Fibroblast of villous mesenchyme (primary cell): Measurements from ENCODE around the gene ATRN.

- CAGE, long polyA plus RNA, result no peak
Observed at GRCh38 chr20:1888841-1889522, 6.2 kb upstream of the SIRPA start.

DNA sequence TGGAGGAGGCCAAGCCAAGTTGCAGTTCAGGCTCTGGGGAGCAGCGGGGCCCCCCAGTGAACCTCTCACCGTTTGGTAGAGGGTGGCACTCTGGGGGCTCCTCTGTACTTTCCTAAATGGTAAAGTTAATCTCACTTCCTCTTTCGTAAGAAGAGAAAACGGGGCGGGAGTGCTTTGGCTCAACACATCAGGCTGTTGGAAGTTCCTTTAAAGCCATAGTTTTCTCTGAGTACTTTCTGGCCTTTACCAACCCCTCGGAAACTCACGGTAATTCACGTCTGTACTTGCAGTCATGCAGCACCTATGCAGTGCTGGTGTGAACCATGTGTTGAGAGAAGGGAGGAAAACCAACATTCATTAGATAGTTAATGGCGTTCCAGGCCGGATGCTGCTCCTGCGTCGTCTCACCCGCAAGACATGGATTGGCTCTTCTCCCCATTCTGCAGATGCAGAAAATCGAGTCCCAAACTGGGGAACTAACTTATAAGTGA is 2.9 kb downstream of the SIRPA start:
- CAGE, long polyA plus RNA, result no peak

GRCh38 chr20:1936762-1938122 is 42.0 kb downstream of the SIRPA start:
- CAGE, long polyA plus RNA, result no peak

DNA sequence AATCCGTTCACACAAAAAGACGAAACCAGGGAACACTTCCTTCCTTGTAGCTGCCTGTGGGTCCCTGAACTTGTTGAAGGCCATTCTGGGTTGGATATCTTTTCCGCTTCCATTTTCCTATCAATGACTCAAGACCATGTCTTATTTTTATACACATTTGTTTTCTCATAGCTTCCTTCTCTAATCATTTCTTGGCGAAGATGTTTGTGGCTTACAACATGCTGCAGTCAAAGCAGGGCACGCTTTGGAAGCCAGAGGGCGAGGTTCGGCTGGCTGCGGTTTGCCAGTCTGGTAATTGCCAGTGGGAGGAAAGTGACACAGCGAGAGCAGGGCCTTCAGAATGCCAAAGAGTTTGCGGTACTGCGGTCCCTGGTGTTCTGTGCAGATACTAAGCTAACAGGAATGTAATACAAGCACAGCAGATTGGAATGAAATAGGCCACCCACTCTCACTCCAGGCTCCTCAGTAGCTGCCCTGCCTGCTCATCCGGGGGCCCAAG is 58.8 kb upstream of the TGM3 start:
- CAGE, long polyA plus RNA, result no peak

DNA sequence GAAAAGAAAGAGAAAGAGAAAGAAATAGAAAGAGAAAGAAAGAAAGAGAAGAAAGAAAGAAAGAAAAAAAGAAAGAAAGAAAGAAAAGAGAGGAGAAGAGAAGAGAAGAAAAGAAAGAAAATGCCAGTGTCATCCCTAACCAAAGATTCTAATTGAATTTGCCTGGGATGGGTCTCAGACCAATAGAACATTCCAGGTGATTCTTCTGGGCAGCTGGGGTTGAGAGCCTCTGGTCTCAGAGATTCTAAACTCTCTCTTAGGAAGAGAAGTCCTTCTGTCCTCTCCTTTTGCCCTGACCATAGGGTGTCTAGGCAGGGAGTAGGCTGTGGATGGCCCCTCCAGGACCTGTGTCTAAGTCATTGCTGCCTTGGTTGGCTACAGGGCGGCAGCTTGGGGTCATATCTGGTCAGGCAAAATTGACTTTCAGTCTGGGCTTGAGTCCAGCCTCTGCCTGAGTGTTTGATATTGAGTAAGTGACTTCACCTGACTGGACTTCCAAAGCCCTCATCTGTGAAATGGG is 4.4 kb downstream of the TGM3 start:
- CAGE, long polyA plus RNA, result no peak

DNA sequence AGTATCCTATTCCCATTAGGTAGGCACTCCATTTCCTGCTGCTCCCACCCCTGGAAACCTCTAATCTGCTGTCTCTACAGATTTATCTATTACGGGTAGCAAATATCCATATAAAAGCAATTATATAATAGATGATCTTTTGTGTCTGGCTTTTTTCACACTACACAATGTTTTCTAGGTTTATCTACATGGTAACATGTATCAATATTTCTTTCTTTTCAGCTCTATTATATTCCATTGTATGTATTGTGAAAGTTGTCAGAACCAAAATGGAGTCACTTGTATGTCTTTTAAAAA is 12.4 kb downstream of the SNRPB start:
- CAGE, long polyA plus RNA, result no peak

GRCh38 chr20:2507551-2508353 is 963 bp downstream of the ZNF343 start:
- CAGE, long polyA plus RNA, result no peak

DNA sequence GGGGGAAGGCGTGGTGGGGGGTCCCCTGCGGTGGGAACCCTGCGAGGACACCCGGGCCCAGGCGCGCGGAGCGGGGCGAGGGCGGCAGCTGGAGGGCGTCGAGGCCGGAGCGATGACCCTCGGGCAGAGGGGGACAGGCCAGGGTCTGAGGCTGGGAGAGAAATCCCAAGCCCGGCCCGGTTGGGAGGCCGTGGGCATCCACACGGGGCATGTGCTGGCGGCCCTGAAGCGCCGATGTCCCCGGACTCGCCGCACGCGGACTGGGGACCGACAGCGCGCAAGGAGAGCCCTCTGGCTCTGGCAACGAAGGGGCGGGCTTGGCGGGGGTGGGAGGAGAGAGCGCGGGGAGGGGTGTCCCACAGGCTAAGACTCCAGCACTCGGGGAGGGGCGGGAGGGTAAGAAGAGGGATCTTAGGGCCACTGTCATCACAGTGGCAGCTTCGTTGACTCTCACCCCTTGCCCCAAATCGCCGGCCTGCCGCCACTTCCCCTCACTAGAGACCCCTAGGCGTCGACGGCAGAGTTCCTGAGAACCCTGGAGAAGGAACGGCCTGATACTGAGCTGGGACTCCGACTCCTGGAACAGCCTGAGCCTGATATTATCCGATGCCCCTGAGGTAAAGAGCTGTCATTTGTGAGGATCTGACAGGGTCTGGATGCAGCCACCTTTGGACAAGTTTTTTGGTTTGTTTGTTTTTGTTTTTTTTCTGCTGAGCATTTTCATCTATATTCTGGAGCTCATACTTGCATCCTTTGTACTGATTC is 5.2 kb downstream of the TMEM239 start:
- CAGE, long polyA plus RNA, result no peak

- CAGE, long polyA plus RNA, result no peak
Observed at GRCh38 chr20:3004886-3005414, 38.5 kb upstream of the GNRH2 start.

DNA sequence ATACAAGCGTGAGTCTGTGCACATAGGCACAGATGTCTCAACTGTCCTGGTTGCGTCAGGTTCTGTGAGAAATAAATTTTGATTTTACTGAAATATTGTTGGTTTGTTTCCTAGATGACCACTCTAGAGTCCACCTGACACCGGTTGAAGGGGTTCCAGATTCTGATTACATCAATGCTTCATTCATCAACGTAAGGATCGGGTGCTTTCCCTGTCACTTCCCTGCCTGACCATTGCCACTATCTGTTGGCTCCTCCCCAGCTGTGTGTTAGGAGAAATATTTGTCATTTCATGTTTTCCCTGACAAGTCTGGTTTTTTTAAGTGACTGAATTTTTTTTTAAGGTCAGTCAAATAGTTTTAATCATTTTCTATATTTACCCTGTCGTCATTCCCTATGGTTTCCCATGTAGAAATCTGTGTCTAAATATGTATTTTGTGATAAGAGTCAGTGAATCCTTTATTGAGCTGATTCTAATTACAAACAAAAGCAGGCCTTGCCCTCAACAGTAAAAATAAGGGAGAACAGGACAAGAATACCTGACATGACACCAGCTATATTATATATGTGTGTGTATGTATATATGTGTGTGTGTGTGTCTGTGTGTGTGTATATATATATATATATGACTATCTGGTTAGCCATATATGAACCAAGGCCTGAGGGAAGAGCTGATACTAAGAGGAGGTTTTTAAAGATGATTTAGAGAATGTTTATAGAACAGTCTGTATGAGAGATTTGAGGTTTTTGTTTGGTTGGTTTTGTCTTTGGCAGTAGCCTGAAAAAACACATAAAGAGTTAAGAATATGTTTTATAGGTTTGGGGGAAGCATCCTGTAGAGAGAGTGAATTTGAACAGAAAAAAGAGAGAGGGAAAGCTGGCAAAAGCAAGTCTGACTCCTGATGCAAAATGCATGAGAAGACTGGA is 35.9 kb upstream of the GNRH2 start:
- CAGE, long polyA plus RNA, result no peak

DNA sequence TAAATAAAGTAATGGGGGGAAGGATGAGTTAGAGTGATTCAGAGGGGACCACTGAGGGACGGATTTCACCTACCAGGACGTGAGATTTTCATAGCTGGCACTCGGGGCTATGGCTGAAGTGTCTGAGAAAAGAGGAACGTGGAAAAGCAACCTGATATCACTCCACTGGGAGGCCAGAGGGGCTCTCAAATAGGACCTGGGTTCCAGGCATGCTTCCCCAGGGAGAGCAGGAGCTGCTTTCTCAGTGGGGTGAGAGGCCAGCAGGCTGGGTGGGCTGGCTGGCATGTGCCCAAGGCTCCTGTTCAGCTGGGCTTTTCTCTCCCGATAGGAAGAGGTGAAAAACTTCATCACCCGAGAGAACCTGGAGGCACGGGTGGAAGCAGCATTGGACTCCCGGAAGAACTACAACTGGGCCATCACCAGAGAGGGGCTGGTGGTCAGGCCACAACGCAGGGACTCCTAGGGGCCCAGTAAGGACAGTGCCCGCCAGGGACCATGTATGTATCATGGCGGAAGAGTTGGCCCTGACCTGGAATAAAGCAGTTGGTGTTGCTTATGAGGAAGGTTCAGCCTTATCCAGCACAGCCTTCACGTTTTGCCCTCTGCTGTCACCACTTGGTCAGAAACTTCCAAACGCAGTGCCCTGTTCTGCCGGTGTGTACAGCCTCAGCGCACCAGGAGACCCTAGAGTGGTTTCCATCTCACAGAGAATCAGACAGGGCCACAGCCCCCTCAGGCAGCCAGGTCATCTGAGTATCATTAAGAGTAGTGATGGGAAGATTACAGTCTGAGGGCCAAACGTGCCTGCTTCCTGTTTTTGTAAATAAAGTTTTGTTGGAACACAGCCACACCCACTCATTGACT is 1.8 kb downstream of the MRPS26 start:
- CAGE, long polyA plus RNA, result no peak

GRCh38 chr20:3071704-3072705 is 585 bp downstream of the OXT start:
- CAGE, long polyA plus RNA, result no peak

DNA sequence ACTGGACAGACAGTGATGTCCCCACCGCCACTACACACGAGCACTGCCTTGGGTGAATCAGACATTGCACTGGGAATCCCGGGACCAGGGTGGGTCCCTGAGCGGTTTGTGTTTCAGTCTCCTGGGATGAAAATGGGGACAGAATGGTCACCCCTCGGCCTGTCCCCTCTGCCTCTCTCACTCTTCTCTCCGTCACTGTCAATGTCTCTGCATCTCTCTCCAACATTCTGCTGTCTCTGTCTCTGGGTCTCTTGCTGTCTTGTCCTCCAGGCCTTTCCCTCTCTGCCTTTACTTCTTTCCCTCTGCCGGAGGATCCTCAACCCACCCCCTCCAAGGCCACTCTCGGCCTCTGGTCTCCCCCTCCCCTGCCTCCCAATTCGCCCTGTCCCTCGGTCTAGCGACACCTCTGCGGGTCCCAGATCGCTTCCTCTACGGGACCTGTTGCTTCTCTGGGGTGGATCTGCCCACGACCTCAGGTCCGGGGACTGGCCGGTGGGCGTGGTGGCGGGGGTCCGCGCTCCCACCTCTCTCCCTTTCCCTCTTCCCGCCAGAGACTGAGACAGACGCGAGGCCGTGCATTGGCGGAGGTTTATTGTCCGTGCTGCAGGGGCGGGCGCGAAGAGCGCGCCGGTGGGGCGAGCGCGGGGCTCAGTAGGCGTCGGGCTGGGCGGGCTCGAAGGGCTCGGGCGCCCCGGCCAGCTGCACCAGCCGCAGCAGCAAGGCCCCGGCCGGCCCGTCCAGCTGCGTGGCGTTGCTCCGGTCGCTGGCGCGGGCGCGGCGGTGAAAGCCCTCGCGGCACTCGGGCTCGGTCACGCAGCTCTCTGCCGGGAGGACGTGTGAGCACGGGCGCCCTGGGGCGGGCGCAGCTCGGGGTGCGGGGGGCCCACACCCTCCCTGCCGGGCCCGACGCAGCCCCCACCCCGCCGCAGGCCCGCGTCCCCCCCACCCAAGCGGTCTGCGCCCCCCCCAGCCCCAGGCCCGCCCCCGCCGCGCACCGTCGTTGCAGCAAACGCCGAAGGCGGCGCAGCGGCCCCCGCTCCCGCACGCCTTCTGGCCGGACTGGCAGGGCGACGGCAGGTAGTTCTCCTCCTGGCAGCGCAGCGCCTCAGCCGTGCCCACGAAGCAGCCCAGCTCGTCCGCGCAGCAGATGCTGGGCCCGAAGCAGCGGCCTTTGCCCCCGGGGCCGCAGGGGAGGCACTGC is 2.1 kb downstream of the AVP start:
- CAGE, long polyA plus RNA, result no peak

DNA sequence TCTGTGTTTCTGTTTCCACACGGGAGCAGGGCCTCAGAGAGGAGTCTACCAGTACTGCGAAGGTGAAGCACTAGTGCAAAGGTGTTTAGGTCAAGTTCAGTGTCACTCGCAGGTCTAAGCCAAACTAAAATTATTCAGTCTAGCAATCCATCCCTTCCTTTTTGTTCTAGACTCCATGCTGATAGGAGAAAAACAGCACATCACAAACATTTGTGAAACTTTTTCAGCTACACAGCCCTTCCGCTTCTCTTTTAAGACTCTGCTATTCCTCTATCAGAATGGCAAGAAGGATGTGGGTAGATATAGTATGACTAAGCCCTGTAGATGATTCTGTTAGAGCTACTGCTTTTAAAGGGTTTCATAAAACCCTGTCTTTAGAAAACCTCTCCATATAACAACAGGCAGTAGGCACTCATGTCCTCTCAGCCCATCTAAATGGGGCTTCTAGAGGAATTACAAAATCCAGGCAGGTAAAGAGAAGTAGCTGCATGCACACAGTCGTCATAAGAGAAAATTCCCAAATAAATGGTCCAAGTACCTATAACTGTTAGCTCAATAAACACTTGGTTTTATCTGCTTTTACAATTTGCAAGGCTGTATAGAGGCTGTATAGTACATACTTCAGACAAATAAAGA is 2.3 kb downstream of the FASTKD5 start:
- CAGE, long polyA plus RNA, result no peak

GRCh38 chr20:3223286-3223485 is 13.9 kb downstream of the ITPA start:
- CAGE, long polyA plus RNA, result no peak

- CAGE, long polyA plus RNA, result no peak
Observed at GRCh38 chr20:3238505-3239096, 389 bp downstream of the SLC4A11 start.

DNA sequence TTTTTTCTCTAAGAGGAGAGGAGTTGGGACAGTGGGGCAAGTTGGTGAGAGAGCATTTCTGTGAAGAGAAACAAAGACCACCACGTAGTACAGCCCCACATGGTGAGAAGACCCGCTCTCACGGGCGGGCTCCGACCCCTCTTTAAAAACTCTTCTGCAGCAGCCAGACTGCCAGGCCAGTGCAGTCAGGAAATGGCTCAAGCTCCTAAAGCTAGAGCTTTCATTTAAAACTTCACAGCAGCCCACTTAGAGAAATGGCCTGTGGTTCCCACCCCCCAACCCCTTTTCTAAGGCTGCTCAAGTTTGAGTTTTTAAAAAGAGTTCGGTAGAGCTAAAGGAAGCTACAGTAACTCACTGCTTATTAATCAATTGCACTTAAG is 11.5 kb upstream of the SLC4A11 start:
- CAGE, long polyA plus RNA, result no peak

DNA sequence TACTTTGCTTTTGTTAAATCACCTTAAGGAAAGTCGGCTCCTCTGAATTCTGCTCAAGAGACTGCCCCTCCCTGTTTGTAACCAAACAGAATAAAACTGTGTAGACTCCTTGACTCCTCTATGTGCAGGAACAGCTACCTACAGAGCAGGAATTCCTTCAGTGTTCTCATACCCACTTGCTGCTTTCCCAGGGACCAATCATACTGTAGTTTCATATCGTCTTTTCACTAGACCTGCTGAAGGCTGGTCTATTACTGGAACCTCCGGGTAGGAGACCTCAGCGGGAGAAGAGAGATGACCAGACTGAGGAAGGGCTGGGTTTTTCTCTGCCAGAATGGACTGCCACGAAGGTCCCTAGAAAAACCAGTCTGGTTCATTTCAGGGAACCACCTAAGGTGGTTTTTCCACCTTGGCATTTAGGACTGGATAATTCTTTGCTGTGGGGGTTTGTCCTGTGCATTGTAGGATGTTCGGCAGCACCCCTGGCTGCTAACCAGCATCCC is 80.6 kb downstream of the DNAAF9 start:
- CAGE, long polyA plus RNA, result no peak

DNA sequence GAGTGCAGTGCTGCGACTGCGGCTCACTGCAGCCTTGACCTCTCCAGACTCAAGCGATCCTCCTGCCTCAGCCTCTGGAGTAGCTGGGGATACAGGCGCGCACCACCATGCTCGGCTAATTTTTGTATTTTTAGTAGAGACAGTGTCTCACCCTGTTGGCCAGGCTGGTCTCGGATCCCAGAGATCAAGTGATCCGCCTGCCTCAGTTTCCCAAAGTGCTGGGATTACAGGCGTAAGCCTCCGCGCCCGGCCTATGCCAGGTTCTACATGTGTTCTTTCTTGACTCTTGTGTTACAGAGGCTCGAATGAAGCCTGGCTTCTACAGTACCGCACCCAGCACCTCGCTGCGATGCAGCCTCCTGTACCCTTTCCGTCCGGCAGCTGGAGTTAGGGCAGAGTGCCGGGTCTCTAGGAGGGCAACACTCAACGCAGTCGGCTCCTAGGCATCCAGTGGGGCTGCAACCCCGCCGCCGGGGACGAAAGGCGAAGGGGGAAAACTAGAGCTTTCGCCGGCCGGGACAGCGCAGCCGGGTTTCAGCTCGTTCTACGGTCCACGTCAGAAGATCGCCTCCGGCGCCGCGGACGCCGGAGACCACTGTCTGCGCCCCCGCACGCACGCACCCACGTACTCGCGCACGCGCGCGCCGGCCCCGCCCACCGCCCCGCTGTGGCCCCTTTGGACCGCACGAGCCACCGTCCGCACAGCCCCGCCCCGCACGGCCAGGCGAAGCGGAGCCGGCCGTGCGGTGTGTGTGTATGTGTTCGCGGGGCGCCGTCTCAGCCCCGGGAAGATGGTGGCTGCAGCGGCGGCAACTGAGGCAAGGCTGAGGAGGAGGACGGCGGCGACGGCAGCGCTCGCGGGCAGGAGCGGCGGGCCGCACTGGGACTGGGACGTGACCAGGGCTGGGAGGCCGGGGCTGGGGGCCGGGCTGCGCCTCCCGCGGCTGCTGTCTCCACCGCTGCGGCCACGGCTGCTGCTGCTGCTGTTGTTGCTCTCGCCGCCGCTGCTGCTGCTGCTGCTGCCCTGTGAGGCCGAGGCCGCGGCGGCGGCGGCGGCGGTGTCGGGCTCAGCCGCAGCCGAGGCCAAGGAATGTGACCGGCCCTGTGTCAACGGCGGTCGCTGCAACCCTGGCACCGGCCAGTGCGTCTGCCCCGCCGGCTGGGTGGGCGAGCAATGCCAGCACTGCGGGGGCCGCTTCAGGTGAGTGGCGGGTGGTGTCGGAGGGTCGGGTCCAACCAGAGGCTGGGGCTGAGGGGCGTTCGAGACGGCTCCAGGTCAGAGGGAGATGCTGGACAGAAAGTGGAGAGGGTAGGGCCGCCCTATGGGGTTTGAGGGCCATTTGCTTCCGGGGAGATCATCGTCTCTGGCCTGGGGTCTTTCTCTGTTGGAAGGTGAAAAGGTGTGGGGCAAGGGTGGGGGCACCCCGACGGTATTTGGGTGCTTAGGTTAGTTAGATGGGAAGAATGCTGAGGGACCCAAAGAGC is at the start of gene ATRN:
TSS of gene ATRN (plus strand) at position 702 of the 1,485 bp plus-strand sequence.
- CAGE, long polyA plus RNA, result no peak

GRCh38 chr20:3473043-3474015 is 2.5 kb downstream of the ATRN start:
- CAGE, long polyA plus RNA, result no peak